ENCODE measurements around a stretch of chr11.

- PRO-cap: no peak
Measured at GRCh38 chr11:126271345-126271777, 2.4 kb downstream of the FOXRED1 start.

- PRO-cap: no peak
Measured at GRCh38 chr11:126282698-126282968, 260 bp upstream of the TIRAP start.

DNA sequence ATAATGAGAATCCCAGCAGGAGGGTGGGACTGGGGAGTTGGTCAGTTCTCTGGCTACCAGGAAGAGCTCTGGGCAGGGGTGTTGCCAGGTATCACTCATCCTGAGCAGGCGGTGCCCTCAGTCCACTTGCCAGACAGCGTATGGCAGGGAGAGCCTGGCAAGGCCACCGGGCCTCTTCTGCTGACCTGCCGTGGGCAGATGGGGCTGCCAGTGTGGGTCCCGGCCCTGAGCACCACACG is 22.2 kb downstream of the DCPS start:
- PRO-cap: no peak

DNA sequence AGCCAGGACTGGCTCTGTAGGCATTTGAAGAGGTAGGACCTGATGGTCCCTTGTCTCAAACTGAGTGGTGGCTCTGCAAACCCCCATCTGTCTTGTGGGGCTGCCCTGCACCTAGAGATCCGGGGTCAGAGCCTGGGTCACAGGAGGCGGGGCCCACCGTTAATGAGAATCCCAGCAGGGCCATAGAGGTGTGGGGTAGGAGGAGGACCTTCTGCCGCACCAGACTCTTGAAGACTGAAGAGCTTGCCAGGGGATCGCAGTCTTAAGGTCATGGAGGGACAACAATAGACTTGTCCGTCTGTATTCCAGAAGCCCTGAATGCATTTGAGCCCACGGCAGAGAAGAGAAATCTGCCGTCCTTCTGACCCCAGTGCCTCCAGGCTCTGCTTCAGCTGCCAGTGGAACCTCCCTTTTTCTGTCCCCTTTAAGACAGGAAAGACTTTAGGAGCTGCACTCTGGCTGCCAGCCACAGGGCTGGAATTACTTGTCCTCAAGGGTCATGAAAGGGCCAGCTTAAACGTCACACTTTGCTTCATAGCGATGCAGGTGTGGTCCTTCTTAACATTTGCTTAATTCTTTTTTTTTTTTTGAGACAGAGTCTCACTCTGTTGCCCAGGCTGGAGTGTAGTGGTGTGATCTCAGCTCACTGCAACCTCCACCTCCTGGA is 15.6 kb upstream of the ST3GAL4 start:
- PRO-cap: no peak

GRCh38 chr11:126365888-126366839 is 10.7 kb downstream of the ST3GAL4 start:
- PRO-cap: no peak

DNA sequence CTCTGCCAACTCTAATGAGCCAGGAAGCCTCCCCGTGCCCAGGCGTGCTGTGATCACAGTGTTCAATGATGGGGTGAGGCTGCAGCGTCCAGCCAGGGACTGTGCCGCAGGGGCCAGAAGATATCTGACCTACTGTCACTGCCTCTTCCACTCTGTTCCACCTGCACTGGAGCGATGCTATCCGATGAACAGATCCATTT is 18.2 kb downstream of the ST3GAL4 start:
- PRO-cap: no peak

DNA sequence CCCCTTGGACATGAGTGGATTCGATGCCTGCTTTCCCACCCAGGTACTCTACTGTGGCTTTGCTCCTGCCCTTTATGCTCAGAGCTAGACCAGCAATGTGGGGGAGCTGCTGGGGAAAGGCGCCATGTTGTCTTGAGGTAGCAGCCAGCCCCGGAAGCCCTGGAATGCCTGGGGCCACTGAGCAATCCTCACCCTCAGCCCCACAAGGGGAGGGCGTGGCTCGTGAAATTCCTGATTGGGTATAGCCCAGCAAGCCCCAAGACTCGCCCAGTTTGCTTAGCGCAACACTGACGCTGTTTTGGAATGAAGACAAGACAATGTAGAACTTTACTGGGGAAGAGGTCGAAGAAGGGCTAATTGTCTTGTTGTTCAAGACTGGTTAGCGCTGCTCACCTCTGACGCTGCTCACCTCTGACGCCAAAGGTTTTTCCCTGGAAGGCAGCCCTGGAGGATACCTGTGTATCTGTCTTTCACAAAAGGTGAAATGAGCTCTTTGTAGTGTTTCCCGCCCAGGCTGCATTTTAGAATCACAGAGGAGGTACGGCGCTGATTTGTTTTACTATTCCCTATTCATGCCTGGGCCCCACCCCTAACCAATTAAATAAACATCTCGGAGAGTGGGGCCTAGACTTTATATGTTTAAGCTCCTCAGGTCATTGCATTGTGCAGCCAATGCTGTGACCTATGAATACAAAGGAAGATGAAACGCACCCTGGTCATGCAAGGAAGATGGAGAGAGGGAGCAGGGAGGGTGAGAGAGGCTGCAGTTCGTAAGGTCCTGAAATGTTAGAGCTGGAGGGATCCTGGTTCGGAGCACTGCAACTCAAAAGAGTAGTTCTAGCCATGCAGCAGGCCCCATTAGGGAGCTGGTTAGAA is 47.7 kb downstream of the ST3GAL4 start:
- PRO-cap: no peak

DNA sequence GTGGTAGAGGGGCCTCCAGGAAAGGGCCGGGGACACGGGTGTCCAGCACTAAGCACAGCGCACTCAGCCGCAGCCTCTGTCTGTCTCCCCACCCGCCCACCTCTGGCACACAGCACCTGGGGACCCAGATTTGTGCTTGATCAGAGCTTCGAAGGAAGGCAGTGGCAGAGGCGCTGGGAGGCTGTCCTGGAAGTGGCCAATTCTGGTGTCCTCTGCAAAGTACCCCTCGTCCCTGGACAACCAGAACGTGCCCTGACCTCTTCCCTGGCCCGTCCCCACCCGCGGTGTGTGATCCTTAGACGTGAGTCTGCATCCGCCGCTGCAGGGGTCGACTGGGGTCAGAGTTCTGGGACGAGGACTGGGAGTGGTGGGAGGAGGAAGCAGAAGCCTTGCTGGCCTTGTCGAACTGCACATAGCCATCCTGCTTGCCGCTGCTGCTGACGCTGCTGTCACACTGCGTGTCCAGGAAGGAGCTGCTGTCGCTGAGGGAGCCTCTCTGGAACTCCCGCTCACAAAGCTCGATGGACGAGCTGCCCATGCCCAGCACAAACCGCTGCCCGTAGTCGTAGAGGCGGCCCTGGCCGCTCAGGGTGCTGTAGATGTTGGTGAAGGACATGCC is 68.9 kb downstream of the ST3GAL4 start:
- PRO-cap: no peak

DNA sequence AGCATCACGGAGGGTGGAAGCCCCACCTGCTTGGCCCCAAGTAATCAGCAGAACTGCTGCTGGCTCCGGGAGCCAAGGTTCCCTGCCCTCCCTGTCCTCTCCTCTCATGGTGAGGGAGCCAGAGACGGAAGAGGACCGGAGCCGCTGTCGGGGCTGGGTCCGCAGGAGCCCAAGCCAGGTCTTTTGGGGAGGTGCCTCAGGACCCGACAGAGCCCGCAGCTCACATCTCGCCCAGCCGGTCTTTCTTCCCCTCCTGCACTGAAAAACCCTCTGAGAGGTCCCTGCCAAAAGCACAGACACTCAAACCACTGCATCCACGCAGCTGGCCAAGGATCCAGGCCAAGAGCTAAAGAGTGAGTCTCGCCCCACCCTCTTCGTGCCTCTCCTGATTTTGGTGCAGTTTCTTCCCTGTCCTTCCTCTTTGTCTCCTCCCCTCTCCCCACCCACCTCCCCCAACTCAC is 97.2 kb downstream of the ST3GAL4 start:
- PRO-cap: no peak

GRCh38 chr11:126629234-126629860 is 273.9 kb downstream of the ST3GAL4 start:
- PRO-cap: no peak

DNA sequence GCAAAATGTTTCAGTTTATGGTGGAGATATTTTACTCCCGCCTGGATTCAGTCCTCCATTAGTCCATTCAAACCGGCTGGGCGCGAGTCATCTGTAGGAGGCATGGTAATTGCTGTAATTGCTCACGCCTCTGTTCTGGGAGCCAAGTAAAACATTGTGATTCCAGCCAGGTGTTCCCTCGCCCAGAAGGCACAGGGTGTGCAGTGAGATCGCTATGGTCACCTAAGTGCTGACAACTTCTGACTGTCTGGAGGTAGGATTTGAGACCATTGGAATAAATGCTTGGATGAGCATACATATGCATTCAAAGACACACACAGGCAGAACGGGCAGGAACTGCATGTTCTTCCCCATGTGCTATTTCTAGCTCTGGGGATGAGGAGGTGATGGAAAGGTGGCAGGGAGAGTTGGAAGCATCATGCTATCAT is 627.7 kb upstream of the KIRREL3 start:
- PRO-cap: no peak

GRCh38 chr11:127758099-127758450 is 757.5 kb upstream of the KIRREL3 start:
- PRO-cap: no peak

DNA sequence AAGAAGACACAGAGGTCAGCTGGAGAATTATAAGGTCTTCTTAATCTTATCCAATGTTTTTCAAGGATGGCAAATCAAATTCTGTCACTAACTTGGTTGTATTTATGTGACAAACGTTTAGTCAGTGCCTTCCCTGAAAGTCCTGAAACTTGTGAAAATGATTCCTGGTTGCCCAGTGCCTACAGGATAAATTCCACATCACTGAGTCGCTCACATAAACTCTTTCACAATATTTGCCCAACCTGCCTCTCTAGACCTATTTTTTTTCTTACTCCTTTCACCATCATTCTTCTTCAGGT is 379.7 kb downstream of the ETS1 start:
- PRO-cap: no peak

DNA sequence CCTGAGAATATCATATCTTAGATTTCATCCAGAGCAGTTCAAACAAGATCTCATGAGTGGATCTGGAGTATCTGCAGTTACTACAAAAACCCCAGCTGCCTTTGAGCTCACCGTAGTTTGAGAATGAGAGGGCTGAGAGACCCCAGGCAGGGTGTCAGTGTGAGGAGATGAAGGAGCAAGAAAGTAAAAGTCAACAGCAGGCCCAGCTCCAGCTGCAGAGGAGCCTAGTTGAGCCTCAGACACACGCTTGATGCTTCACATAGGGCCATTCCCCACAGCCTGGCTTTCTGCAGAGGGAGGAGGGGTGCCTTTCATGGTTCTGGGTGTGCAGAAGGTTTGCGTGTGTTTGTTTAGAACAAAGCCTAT is 290.4 kb downstream of the ETS1 start:
- PRO-cap: no peak

GRCh38 chr11:128334151-128335130 is 252.9 kb downstream of the ETS1 start:
- PRO-cap: no peak

DNA sequence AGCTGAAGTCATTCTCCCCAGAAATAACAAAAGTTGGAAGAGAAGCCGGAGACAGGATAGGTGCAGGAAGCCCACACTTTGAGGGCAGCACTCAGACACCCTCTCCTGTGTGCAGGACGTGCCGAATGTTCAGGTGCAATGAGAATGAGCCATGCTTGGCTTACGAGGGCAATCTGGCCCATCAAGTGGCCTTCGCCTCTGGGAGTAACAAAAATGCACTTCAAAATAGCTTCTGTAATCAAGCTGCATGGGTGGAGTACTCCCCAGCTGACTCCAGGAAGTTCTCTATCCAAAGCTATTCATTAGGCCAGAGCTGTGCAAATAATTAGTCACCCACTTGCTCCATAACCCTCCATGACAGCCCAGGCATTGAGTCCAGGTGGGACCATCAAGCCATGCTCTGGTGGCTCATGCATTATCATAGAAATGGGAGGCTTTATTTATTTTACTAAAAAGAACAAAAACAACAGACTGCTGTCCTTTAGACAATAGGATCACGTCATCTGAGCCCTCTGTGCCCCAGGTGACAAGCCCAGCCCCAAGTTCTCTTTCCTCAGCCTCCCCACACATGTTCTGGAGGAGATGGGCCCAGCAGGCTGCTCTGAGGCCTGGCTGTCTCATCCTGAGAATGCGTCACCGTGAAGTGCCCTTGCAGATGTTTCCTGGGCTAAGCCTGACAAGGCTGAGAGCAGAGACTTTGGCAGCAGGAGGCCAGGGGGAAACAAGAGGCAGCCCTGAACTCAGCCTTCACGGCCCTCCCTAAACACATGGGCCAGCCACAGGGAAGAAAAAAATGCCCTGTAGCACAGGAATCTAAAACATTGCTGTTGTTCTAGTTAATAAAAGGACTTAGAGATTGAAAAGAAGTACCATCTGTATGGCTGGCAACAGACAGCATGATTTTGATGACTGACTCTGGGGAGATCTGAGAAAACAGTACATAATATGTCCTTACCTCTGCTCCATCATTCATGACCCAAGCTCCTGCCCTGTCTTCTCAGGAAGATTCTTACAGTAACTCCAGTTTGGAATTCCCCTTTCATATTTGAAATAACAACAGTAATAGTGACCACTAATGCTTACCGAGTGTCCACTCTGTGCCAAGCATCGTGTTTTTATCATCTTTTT is 244.6 kb downstream of the ETS1 start:
- PRO-cap: no peak

GRCh38 chr11:128415466-128415998 is 171.8 kb downstream of the ETS1 start:
- PRO-cap: no peak

DNA sequence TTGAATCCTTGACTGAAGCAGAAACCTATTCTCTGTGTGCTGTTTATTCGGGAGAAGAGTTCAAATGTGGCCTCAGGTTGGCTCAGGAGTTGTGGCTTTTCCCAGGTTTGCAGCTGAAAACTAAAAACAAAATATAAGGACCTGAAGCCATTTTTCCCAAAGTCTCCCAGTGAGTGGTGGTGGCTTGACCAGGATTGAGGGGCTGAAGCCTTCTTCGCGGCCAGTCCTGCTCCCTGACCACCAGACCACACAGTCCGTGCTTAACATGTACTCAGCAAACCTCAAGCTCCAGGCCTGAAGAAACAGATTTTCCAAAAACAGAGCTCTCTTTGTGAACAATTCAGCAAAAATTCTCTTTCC is 129.7 kb downstream of the ETS1 start:
- PRO-cap: no peak

- PRO-cap: no peak
Measured at GRCh38 chr11:128516420-128517205, 70.7 kb downstream of the ETS1 start.

GRCh38 chr11:128520097-128520820 is 67.1 kb downstream of the ETS1 start:
- PRO-cap: no peak